SJCRH30 (cell line): ENCODE measurements around a stretch of chr19.

DNA sequence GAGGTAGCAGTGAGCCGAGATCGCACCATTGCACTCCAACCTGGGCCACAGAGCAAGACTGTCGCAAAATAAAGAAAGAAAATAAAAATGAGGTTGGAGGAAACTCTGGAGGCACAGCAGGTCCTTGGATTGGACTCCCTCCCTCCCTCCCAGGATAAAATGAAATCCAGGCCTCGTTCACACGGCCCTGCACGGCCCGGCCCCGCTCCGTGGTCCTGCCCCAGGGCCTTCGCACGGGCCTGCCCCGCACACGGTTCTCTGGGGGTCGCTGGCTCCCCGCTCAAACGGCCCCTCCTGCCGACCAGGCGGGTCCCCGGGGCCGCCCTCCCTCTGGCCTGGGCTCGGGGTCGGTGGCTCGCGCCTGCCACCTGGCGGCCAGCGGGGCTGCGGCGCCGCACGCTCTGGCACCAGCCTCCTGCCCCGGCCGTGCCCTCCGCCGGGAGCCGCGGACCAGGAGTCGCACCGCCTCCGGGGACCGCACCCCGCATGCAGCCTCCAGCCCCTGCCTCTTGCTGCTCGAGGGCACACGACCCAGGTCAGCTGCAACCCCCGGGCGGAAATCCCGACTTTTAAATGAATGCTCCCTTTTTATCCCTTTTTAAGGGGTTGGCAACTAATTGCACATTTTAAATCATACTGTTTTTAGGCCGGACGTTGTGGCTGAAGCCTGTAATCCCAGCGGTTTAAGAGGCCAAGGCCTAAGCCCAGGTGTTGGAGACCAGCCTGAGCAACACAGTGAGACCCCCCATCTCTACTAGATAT is 1.4 kb upstream of the WDR18 start:
- RAMPAGE, long total RNA: no peak

DNA sequence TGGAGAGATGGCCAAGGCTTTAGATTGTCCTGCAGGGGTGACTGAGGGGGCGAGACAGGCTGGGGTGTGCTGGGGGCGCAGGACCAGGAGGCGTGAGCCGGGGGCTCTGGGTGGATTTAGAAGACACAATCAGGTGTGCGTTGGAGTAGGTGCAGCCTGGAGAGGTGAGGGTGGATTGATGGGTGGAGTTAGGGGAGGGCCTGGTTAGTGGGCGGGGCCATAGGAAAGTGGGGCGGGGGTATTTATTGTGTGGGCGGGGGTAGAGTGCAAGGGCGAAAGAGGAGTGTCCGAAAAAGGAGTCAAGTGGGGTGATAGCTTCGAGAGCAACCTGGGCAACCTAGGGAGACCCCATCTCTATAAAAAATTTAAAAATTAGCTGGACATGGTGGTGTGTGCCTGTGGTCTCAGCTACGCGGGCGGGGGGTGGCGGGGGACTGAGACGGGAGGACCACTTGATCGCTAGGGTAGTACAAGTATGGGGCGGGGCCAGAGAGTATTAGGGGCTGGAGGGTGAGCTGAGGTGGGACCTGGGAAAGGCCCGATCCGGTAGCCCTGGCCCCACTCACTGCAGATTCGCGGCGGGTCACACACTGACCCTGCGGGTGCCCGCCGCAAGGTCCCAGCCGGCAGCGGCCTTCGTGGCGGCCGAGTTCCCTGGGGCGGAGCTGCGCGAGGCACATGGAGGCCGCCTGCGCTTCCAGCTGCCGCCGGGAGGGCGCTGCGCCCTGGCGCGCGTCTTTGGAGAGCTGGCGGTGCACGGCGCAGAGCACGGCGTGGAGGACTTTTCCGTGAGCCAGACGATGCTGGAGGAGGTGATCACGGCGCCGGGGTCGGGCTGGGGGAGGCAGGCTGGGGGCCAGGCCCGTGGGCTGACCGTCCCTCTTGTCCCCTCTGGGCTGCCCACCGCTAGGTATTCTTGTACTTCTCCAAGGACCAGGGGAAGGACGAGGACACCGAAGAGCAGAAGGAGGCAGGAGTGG is 2.3 kb upstream of the ARHGAP45 start:
- RAMPAGE, long total RNA: no peak

GRCh38 chr19:1090768-1091270 is 4.4 kb downstream of the POLR2E start:
- RAMPAGE, long total RNA: no peak

DNA sequence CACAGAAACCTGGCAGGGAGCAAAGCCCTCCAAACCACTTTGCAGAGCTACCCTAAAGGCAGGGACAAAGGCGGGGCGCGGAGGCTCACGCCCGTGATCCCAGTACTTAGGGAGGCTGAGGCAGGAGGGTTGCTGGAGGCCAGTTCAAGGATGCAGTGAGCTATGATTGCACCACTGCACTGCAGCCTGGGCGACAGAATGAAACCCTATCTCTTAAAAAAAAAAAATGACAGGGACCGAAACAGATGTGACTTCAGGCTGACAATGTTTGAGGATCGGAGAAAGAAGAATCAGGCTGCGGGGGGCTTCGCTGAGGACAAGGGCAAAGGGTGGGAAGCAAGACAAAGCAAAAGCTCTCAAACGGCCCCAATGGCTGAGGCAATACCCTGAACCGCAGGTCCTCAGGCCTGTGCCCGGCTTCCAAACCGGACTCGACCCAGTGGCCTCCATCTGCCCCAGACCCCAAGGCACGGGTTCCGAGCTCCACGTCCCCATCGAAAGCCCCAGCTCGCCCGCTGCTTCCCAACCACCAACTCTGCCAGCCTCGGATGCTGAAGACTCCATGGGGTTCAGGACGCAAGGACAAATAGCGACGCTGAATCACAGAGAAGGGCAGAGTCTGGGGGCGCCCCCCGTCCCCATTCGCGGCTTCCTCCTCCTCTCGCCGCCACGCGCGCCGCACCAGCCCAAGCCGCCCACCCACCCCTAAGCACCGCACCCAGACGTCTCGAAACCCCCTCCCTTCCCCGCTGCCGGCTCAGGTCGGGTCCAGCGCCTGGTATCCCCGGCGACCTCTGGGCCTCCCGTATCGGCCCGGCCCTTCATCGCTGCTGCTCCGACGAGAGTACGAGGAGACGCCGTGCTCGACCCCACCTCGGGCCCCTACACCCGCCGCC is 598 bp downstream of the POLR2E start:
- RAMPAGE, long total RNA: no peak

- RAMPAGE, long total RNA: no peak
Measured at GRCh38 chr19:1106926-1107400, 3.2 kb downstream of the GPX4 start.

- RAMPAGE, long total RNA: no peak
Measured at GRCh38 chr19:1147263-1147547, 26.9 kb downstream of the SBNO2 start.

- RAMPAGE, long total RNA: no peak
Measured at GRCh38 chr19:1192402-1192710, 13.2 kb upstream of the STK11 start.

DNA sequence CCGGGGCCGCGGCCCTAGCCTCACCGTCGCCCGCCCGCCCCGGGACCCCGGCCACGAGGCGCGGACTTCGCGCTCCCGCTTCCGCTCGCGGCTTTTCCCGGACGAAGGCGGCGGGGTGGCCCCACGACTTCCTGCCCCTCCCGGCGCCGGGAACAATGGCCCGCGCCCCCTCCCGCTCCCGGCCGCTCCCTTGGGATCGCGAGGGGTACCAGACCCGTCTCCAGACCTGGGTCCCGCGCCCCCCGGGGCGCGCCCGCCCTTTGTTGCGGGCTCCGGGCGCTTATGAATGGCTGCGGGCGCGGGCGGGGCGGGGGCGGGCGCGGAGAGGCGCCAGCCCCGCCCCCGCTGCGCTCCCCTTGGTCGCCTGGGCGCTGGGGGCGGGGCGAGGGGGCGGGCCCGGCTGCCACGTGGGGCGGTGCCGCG is 931 bp downstream of the MIDN start:
- RAMPAGE, long total RNA: no peak

DNA sequence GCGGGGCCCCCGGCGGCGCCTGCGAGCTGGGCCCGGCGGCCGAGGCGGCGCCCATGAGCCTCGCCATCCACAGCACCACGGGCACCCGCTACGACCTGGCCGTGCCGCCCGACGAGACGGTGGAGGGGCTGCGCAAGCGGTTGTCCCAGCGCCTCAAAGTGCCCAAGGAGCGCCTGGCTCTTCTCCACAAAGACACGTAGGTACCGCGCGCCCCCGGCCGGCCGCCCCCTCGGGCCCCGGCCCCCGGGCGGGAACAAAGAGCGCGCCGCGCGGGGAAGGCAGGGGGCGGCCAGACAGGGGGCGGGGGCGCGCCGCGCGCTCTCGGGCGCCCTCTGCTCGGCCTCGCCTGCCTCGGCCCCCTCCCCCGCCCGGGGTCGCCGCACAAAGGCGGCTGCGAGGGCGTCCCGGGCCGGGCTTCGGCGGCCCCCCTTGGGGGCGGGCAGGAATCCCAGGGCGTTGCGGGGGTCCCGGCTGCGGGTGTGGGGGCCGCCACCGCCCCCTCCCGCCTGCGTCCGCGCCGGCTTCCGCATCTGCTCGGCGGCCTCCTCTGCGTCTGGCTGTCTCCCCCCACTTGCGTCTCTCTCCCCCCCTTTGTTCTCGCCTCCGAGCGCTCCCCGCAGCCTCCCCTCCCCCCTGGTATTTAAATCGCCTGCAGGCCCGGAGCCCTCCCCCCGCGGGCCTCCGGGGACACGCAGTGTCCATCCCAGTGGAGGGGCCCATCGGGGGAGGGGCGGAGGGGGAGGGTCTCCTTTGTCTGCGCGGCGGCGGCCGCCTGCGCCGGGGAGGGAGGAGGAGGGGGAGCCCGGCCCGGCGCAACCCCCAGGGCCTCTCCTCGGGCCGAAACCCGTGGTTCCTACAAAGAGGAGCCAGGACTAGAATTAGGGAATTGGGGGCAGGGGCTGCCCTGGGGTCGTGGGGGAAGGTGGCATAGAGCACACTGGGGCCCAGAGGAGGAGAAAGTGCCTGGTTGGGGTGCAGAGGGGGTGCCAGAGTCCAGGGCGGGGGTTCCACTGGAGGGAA is 2.3 kb downstream of the MIDN start:
- RAMPAGE, long total RNA: no peak

DNA sequence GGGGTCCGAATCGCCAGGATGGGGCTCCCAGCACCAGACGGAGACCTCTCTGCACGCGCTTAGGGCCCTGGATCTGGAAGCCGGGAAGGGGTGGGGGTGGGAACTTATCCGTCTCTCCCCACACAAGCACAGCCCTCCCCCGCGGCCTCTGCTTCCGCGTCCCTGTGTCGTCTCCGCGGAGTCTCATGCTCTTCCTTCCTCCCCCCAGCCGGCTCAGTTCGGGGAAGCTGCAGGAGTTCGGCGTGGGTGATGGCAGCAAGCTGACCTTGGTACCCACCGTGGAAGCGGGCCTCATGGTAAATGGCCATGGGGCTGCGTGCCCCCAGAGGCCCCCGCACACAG is 2.9 kb downstream of the MIDN start:
- RAMPAGE, long total RNA: no peak

DNA sequence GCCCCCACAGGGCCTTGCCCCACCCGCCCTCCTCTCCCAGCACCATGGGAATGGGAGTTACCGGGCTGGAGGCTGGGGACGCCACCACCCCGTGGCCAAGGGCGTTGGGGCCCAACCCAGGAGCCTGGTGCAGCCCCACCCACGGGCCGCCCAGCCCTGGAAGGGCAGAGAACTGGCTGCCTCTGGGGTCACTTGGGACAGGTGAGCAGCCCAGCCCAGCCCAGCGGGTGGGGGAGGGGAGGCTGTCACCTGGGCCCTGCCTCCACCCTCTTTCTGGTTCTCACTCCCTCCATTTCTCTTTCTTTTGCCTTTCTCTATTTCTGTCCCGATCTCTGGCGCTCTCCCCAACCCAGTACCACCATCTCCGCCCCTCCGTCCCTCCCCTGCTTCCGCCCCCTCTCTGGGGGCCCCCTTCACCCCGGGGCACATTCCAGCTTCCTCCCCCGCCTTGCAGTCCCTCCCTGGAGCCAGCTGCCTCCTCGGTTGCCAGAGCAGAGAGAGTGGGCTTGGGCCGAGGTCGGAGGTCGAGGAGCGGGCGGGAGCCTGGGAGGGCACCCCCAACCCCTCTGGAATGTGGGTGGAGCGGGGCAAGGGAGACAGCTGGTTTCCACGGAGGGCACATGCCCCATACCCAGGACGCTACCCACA is 6.7 kb upstream of the CIRBP start:
- RAMPAGE, long total RNA: no peak

GRCh38 chr19:1272804-1273873 is 2.2 kb upstream of the FAM174C start:
- RAMPAGE, long total RNA: no peak

DNA sequence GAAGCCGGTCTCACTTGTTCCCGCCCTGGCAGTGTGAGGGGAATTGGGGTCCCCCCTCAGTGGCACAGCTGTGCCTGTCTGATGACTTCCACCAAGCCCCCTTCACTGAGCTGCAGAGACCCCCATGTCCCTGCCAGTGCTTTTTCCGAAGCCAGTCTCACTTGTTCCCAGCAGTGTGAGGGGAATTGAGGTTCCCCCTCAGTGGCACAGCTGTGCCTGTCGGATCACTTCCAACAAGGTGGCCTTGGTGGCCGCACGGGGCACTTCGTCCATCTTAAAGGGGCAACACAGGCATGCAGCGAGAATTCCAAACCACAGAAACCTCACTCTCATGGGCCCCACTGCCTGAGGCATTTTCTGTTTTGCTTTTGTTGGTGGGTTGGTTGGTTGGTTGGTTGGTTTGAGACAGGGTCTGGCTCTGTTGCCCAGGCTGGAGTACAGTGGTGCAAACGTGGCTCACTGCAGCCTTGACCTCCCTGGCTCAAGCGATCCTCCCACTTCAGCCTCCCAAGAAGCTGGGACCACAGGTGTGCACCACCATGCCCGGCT is 3.8 kb upstream of the NDUFS7 start:
- RAMPAGE, long total RNA: no peak

DNA sequence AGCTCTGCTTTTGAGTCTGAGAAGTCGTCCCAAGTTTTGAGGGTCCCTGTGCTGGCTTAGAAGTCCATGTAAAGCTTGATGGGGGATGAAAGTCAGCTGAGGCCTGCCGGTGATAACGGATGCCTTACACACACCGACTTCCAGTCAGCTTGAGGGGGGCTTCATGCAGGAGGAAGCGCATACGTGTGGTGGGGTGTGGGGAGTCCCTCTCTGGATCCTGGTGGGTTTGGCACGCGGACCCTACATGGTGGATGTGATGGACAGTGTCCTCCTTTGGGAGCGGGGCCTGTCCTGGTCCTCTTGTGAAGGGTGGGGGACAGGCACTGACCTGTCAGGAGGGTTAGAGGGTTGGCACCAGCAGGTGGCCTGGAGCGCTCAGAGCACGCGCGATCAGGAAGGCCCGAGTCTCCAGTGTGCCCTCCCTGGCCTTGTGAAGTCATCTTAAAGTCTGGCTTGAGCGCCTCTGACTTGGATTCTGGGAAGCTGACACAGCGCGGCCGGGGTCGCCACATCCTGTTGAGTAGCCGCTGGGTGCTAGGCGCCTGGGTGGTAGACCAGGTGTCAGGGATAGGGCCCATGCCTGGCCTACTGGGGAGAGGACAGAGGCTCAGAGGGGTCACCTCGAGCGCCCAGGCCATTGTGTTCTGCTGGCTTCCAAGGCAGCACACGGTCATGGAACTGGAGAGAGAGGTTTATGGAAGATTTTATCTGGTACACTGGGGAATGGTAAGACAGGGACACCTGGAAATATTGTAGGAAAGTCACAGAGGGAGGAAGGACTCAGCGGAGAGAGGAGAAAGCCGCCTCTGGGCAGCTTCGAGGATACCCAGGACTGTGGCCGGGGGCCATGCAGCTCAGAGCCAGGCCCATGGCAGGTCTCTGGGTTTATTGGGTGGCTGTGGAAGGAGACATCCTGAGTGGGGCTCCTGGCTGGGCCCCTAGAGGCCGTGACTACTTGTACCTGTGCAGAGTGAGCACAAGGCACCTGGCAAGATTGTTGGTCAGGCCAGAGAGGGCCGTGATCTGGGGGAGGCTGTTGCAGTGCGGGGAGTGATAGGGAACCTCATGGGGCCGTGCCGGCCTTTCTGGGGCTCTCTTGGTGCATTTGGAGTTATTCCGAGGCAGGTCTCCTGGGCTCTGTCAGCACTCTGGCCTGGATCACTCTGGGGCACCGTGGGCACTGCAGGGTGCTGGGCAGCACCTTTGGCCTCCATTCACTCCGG is 3.1 kb downstream of the DAZAP1 start:
- RAMPAGE, long total RNA: no peak

DNA sequence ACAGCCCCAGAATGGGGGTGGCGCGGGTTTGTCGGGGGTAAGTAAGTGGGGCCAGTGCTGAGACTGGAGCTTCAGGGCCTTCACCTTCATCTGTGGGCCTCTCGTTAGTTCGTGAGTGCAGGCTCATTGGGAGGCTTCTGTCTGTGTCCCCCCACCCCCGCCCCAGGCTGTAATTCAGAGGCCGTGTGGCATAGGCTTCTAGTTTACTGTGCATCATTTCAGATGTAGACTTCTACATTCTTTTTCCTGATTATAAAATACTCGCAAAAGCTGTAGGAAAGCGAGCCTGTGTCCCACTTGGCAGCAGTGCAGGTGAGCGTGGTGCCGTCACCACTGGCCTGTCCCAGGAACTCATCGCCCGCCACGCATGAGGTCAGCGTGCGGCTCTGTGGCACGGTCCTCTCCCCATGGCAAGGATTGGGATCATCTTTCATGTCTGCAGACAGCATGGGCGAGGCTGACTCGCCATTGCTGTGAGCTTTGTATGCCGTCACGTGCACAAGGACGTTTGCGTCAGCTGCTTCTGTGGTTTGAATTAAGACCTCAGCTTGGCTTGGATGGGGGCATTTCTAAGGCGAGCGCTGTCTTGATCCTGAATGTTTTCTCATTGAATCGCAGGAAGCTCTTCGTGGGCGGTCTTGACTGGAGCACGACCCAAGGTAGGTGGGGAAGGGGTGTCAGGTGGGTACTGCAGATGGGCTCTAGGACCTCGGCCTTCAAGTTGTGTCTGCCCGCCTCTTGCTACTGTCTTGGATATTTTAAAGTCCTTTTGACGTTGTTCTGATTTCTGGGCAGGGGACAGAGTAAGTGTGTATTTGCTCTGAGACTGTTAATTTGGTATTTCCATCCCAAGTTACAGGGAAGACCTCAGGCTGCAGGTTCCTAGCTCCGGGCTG is 9.7 kb downstream of the DAZAP1 start:
- RAMPAGE, long total RNA: no peak

DNA sequence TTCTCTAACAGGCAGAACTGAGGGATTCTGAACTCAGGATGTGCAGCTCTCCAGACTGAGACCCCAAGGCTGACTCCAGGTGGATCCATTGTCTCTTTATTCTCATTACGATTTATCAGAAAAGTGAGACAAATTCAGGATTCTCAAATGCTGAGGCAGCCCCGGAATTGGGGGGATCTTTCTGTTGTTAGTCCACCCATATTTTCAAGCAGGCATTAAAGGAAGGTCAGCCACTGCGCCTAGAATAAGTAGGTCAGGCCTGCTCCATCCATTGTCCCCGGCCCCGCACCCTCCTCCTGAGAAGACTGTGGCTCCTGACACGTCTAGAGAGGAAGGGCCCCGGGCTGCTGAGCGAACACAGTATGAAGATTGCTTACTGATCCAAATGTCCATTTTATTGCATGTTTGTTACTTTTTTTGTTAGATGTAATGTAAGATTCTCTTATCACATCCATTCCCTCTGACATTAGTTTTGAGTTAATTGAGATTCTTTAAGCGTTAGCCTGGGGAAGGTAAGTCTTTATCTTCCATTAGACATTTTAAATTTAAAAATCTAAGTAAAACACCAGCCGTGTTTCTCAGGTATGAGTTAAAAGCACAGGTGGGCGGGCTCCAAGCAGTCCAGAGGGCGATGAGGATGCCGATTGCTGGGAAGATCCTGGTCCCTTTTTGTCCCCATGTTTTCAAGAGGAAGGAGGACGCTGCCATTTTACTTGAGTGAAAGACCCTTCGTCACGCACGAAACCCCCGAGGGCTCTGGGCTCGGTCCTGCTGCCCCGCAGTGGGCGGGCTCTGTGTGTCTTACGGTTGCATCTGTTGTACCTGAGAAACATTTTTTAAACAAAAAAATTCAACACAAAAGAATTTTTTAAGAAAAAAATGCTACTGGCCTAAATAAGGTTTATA is 10.1 kb upstream of the RPS15 start:
- RAMPAGE, long total RNA: no peak

DNA sequence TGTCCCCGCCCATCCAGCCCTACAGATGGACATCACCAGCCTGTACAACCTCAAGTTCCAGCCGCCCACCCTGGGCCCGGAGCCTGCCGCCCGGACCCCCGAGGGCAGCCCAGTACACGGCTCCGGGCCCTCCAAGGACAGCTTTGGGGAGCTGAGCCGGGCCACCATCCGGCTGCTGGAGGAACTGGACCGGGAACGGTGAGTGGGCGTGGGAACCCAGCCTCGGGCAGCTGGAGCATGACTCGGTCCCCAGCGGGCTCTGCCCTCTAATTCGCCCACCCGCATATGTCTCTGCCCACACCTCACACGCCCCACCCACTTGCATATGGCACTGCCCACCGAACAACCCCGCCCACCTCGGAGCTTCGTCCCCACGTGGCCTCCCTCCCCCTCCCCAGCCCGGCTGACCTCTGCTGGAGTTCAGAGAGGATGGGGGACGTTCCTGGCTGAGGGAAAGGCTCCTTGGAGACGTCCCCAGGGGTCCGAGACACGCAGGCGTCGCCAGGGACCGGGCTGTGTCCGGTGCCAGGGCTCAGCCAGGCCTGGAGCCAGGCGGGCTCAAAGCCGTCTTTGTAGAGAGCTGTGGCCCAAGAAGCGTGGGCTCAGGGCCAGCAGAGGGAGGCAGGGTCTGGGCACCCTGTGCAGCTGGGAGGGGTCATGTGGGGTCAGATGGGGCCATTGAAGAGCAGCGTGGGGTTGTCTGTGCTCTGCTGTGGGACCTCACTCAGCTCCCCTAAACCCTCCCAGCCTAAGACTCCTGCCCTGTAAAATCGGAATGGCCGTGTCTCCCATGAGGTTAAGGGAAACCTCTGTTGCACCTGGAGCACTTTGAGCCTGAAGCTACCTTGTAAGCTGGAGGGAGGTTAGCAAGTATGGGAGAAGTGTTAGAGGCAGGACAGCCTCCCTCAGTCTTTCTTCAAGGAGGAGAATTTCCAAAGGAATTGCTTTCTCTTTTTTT is 3.8 kb downstream of the APC2 start:
- RAMPAGE, long total RNA: no peak

DNA sequence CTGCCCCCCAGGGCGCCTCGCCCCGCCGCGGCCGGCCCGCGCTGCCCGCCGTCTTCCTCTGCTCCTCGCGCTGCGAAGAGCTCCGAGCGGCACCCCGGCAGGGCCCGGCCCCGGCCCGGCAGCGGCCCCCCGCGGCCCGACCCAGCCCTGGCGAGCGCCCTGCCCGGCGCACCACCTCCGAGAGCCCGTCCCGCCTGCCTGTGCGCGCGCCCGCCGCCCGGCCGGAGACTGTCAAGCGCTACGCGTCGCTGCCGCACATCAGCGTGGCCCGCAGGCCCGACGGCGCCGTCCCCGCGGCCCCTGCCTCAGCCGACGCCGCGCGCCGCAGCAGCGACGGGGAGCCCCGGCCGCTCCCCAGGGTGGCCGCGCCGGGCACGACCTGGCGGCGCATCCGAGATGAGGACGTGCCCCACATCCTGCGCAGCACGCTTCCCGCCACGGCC is 9.6 kb downstream of the C19orf25 start:
- RAMPAGE, long total RNA: no peak

DNA sequence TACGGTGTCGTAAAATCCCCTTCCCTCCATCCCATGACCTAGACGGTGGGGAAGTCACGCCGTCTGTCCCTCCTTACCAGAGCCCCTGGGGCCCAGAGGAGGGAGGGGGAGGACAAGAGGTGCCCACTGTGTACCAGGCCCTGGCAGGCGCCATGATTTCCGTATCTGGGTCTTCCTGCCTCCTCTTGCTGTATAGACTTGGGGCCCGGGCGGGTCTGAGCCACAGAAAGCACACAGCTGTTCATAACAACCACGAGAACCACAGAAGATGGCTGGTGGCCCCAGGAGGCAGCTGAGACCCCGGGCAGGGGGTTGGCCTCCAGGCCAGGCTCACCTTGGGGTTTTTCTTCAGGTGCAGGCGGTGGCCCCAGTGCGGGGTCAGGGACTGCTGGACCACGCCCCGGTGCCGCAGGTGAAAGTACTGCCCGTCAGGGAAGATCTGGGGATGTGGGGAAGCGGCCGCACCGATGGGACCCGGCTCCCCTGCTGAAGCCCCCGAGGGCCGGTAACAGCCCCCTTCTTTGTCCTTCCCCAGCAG is 622 bp downstream of the PCSK4 start:
- RAMPAGE, long total RNA: no peak

DNA sequence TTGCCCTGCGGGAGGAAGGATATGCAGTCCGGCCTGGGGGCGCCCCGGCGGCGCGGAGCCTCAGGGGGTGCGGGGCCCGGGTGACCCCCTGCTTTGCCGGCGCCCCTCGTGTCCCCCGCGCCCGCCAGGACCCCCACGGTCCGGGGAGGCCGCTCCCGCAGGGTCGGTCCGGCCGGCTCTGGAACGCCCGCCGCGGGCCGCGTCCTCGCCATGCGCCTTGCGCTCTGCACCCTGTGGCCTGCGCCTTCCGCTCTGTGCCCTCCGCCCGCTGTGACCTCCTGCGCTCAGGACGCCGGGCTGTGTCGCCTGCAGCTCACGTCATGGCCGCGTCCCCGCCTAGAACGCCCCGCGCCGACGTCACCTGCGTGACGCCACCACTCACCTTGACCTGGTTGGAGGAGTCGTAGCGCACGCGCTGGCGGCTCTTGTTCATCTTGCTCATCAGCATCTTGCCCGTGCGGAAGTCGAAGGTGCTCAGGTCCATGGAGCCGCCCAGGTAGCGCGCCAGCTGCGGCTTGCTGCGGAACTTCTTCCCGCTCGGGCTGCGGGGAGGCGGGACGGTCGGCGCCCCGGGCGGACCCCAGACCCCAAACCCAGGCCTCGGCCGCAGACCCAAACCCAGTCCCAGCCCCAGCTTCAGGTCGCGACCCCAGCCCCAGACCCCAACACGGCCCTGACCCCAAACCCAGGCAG is 7.8 kb downstream of the MBD3 start:
- RAMPAGE, long total RNA: no peak